Colon Carcinoma Metastatic in the Lung (tissue), 2 donors: ENCODE measurements around the genes DDX11 and SINHCAF.

DNA sequence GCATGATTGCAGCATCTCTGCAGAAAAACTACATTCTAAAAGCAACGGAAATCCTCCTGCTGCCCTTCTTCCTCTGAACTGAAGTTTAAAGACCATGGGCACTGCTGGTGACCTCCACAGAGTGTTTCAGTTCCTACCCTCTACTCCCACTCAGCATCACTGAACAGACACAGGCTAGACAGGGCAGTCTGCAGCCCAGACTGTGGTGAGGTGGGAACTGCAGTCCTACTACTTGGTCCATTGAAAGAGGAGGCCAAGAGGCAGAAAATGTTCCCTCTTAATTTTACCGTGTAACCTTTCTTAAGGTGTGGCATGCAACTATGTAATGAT lies 59.1 kb downstream of the FAR2 start:
- PRO-cap, 2 experiments, result peak in 1 of 2 experiments; most common minus-strand start position 80 of the sequence (in 1)

- PRO-cap, 2 experiments, result no peak in any of the 2 experiments
Observed at GRCh38 chr12:29209406-29209821, 60.3 kb downstream of the FAR2 start.

DNA sequence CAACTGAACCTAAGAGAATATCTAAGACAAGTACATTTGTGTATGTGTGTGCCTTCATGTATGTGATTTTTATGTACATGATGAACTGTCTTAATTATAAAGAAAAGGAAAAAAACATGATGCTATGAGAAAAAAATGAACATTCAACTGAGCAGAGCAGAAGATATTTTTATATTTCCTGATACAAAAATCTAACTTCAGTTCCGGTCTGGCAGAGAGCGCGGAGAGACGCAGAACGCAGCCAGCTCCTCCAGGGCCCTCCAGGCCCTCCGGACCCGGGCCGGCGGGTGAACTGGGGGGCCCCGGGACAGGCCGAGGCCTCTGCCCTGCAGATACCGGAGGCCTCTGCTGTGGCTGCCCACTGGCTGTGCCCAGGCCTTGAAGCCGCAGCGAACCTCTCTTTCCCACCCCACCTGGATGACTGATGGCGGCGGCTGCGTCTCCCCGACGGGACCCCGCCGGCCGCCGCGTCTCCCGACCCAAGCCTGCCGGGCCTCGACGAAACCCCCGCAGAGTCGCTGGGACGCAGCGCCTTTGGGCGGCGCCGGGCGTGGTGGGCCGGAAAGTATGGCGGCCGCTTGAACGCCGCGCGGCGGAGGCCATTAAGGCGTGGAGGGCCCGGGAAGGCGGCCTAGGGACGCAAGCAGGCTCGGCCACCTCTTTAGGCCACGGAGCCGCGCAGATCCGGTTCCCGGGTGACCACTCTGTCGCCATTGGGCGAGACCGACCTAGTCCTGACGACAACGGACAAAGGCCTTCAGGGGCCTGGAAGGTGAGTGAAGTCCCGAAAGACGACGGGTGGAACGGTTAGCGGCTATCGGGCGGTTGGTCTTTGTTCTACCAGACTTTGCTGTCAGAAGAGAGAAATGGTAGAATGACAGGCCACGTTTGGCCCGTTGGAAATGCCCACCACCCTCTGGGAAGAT lies 8.4 kb upstream of the ERGIC2 start:
- PRO-cap, 2 experiments, result no peak in any of the 2 experiments

DNA sequence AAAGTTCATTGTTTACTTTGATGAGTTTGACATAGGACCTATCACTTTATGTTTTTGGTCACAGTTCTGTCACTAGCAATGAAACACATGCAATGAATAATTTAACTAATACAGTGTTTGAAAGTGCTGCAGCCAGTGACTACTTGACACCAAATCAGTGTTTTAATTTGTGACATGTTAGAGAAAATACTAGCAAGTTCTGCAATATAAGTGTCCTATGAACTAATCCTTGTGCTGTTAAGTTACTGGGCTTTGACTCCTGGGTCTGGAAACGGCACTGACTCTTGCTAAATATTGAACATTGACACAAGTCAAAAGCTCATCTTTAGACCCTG lies 268.2 kb downstream of the IPO8 start:
- PRO-cap, 2 experiments, result no peak in any of the 2 experiments

- PRO-cap, 2 experiments, result peak in 2 of 2 experiments; most common plus-strand start chr12:31073863 (in 1); most common minus-strand start chr12:31074085 (in 2)
Observed at GRCh38 chr12:31073448-31074610, at the start of gene DDX11. DDX11 (plus strand) TSS chr12:31073860.

DNA sequence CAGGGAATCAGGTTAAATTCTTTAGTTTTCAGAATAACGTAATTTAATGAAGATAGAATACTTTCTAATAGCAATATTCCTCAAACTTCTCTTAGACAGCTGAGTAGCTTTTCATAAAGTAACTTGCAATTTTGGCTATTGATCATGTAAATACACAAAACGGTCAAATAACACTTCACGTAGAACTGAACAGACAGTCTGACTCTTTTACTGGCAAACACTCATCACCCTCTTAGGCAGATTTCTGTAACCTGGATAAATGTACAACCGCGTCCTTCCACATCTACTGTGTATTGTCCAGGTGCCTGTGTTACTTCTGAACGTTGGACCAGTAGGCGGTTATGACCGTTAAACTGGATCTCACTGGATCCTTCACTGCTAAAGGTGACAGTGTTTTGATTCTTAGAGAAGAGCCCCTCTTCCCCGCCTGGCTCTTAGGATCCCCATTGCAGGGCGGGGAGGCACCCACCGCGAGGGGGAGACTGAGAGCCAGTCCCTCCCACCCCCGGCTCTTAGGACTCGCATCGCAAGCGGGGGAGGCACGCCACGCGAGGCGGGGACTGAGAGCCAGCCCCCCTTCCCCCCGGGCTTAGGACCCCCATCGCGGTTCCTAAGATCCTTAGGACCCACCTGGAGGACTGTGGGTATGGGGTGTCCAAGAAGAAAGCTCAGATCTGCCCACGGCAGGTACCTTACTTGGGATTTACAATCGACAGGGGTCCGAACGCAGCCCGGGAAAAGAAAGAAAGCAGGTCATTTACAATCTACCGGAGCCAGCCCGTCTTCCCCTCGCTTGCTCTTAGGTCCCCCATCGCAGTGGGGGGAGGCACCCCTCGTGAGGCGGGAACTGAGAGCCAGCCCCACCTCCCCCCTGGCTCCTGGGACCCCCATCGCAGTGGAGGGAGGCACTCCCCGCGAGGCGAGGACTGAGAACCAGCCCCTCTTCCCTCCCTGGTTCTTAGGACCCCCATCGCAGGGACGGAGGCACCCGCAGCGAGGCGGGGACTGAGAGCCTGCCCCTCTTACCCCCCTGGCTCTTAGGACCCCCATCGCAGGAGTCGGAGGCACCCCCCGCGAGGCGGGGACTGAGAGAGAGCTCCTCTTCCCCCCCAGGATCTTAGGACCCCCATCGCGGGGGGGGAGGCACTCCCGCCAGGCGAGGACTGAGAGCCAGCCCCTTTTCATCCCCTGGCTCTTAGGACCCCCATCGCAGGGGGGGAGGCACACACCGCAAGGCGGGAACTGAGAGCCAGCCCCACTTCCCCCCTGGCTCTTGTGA lies 43.6 kb downstream of the DDX11 start:
- PRO-cap, 2 experiments, result no peak in any of the 2 experiments

GRCh38 chr12:31319558-31320571 lies 6.1 kb downstream of the SINHCAF start:
- PRO-cap, 2 experiments, result no peak in any of the 2 experiments

DNA sequence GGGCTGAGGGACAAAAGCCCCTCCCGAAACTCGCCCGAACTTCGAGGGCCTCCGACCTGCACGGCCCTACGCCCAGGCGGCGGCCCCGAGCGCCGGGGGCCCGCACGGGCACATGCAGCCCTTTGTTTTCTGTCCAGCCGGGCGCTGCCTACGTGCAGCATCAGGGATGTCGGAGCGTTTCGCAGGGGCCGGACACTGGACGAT lies 1.5 kb downstream of the SINHCAF start:
- PRO-cap, 2 experiments, result peak in 2 of 2 experiments; most common plus-strand start position 160 of the sequence (in 1)

- PRO-cap, 2 experiments, result peak in 2 of 2 experiments; most common plus-strand start chr12:31326356 (in 1); most common minus-strand start chr12:31326117 (in 1)
Observed at GRCh38 chr12:31325973-31326880, at the start of gene SINHCAF. SINHCAF (minus strand) TSS chr12:31326150.

- PRO-cap, 2 experiments, result no peak in any of the 2 experiments
Observed at GRCh38 chr12:31326881-31327216, 899 bp upstream of the SINHCAF start.

DNA sequence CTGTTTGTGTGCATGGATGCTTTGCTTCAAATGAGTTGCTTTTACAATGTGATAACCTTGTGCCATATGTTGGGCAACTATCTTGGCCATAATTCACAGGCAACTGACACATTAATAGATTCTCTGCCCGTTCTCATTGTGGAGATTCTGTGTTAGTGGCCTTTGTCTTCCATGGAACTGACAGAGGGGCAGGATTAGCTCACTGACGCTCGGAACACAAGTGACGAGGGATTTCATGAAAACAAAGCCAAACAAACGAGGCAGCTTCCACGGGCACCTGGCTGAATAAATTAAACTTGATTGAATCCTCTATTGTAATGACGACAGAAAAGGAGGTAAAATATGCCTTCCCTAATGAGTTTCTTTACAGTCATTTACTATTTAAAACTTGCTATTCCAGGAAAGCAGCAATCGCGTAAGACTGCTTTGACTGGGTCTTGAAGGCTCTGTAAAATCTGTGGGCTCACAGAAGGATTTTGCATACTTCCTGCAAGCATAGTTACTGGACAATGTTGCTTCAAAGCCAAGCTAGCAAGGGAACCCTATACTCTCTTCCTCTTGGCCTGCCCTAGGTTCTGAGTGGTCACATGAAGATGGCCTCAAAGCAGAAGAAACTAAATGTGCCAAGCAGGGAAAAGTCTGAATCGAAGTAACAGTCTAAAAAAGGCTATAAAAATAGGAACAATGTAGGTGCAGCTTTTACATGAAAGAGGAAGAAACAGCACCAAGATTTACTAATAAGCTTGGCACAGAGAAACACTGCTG lies 28.0 kb upstream of the SINHCAF start:
- PRO-cap, 2 experiments, result peak in 1 of 2 experiments; most common plus-strand start position 520 of the sequence (in 1)

DNA sequence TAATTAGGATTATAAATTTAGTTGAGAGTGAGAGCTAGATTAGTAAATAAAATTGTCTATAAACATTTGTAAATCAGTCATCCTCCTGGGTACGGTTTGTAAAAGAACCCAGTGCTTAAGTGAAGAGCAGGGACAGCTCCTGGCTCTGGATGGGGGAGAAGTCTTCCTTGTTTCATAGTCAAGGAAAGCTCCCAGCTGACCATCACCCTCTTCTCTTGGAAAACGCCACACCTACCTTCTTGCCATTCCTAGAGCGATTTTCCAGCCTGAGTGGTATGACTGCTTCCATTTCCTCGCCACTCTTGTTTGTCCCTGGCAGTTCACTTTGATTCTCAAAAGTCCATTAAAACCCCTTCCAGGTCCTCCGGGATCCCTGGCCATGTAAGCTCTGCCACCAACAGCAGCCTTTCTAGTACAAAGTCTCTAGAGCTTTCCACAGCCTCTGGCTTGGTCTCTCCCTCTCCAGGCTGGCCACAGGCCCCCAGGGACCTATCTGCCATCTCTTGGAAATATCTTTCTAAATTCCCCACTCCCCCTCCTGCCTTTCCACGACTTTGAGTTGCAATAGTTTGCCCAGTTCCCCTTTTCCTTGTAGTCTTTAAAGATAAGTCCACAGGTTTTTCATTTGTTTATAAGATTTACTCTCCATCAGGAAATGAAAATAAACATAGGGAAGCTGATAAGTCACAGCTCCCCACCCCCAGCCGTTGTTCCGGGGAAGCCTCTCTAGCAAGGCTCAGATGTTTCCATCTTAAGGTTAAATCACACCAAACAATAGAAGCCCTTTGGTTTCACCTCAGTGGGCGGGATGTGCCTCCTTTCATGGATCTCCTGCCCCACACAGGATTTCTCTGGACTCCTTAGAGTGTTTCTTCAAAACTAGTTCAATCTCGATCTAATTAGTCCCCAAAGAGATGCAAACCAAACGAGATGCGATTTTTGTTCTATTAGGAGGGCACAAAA lies 42.8 kb upstream of the SINHCAF start:
- PRO-cap, 2 experiments, result no peak in any of the 2 experiments

- PRO-cap, 2 experiments, result no peak in any of the 2 experiments
Observed at GRCh38 chr12:31451875-31452567, 126.1 kb upstream of the SINHCAF start.

- PRO-cap, 2 experiments, result no peak in any of the 2 experiments
Observed at GRCh38 chr12:31525394-31525713, 65.6 kb downstream of the DENND5B start.

DNA sequence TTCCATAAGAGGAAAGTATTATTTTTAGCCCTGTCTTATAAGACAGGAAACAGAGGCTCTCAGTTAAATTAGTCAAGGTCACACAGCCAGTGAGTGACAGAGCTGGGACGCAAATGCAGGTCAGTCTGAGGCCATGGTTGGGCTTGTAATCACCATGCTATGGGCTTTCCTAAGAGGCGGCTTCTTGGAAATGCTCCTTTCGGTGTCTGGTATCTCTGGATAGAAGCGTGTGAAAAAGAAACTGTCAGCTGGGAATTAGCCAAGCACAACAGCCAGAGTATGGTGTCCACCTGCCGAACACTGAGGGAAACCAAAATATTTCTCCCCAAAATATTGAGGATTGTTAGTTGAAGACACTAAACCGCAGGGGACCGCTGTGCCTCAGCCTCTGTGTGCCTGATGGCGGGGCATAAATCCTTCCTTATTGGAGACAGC lies 29.4 kb upstream of the ETFBKMT start:
- PRO-cap, 2 experiments, result no peak in any of the 2 experiments

- PRO-cap, 2 experiments, result peak in 1 of 2 experiments; most common plus-strand start chr12:31733167 (in 1)
Observed at GRCh38 chr12:31732663-31733714, 4.2 kb upstream of the AMN1 start.

GRCh38 chr12:31756796-31757268 lies 28.0 kb upstream of the AMN1 start:
- PRO-cap, 2 experiments, result no peak in any of the 2 experiments

GRCh38 chr12:31773798-31774348 lies 18.2 kb downstream of the H3-5 start:
- PRO-cap, 2 experiments, result no peak in any of the 2 experiments

DNA sequence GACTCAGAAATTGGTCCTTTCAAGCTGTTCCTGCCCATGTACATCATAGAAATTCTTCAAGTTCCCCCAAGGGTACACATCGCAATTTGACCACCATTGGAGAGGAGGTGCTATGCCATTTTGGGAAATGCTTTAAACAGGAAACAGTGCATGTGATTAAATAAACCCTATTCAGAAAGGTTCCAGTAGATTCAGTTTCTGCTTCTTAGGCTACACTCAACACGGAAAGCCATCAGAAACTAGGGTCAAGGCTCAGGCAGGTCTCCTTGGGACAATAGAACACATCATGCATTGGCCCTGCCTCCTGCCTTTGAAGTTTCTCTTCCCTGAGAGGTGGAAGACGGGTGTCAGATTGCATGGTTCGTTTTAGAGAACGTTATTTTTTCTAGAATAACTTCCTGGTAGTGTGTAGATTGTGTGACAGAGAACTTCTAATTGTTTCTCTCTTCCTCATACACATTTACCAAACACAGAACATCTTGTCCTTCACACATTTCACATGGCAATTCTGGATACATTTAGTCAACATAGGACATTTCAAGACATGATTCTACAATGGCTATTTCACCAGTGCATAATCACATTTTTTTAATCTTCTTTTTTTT lies 43.1 kb upstream of the H3-5 start:
- PRO-cap, 2 experiments, result no peak in any of the 2 experiments

GRCh38 chr12:32105948-32106381 lies 682 bp upstream of the BICD1 start:
- PRO-cap, 2 experiments, result no peak in any of the 2 experiments